PC-3 (cell line): ENCODE measurements around a stretch of chr12.

GRCh38 chr12:114769523-114770096 lies 85.6 kb upstream of the TBX3 start:
- RAMPAGE, long total RNA: no peak

DNA sequence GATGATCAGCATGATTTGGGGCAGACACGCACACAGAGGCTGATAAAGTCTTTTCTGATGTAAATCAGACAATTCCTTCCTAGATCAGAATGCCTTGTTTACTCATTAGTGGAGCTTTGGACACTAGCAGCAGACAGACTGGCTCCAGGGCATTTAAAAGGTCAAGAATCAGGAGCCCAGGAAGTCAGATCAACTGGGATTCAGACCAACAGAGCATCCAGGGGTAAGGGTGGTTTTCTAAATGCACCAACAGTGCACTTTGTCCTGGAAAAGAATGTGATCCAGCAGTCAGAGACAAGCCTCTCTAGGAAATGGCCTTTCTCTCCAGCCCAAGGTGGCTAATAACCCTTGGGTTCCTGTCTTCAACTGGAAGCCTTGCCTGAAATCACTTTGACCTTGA lies 405.3 kb downstream of the MED13L start:
- RAMPAGE, long total RNA: no peak

DNA sequence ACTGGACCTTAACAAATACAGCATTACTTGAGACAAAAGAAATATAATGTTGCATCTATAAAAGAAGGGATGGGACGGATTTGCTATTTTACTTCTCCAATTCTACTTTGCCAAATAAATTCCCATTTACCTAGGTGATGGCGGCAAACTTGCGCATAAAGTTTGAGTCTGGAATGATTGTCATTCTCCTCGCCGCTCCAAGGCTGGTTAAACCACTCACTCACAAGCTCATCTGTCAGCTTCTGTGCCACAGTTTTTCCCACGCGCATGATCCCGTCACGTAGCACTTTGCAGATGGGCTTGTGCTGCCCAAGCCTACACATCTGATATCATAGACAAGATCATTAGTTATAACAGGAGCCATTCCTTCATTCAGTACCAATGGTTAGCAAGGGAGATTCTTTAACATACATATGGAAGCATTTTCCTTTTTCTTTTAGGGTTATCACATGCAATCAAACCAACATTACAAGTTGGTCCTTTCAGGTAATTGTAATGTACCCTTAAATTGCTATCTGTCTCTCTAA lies 293.4 kb downstream of the MED13L start:
- RAMPAGE, long total RNA: no peak

DNA sequence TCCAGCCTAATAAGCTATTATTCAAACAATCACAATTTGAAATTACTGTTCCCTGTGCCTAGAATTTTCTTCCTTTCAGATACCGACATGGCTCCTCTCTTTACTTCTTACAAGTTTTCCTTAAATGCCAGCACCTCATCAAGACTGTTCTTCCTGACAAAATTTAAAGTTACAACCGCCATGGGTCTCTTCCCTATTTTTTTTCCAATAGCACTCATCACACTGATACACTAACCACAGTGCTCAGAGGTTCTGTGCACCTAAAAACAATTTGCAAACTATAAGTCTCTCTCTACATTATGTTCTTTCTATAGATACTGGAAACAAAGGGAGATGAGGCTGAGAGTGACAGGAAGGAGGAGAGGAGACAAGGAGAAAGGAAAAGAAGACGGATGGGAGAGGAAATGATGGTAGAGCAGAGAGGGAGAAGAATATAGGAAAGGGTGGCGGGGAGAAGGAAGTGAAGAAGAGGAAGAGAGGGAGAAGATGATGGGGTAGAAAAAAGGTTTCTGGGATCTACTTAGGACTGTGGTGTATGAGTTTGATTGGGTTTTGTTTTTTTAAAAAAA lies 244.9 kb downstream of the MED13L start:
- RAMPAGE, long total RNA: no peak

- RAMPAGE, long total RNA: no peak
Measured at GRCh38 chr12:116265591-116266332, 11.7 kb downstream of the MED13L start.

DNA sequence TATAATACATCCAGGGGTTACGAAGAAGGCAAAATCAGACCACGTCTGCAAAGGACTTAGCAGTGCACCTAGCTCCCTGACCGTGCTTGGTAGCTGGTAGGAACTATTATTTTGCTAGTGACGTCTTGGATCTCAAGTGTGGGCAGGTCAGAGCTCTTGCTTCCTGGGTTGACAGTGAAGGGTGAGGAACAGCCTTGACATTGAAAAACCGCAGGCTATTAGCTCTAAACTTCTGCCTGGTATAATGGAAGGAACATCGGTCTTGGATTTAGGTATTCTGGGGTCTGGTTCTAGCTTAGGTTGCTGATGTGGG lies 89.4 kb upstream of the MED13L start:
- RAMPAGE, long total RNA: no peak

GRCh38 chr12:116384966-116385235 lies 107.4 kb upstream of the MED13L start:
- RAMPAGE, long total RNA: no peak

DNA sequence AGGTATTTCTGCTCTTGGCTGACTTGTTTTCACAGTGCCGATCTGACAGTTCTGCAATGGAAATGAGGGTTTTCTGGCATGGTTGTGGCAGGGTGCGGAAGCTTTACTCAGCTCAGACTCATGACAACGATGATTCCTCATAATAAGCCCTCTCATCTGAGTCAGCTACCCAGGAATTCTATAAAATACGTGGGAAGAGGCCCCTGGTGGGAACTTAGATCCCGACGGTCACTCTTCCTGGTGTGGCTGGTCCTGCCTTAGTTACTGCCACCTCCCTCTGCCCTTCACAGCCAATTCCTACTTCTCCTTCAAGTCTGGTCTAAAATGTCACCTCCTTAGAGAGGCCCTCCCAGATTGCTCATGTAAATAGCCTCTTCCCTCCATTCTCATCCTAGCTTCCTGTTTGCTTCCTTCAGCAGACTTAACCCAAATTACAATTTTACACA lies 104.2 kb upstream of the MAP1LC3B2 start:
- RAMPAGE, long total RNA: no peak

DNA sequence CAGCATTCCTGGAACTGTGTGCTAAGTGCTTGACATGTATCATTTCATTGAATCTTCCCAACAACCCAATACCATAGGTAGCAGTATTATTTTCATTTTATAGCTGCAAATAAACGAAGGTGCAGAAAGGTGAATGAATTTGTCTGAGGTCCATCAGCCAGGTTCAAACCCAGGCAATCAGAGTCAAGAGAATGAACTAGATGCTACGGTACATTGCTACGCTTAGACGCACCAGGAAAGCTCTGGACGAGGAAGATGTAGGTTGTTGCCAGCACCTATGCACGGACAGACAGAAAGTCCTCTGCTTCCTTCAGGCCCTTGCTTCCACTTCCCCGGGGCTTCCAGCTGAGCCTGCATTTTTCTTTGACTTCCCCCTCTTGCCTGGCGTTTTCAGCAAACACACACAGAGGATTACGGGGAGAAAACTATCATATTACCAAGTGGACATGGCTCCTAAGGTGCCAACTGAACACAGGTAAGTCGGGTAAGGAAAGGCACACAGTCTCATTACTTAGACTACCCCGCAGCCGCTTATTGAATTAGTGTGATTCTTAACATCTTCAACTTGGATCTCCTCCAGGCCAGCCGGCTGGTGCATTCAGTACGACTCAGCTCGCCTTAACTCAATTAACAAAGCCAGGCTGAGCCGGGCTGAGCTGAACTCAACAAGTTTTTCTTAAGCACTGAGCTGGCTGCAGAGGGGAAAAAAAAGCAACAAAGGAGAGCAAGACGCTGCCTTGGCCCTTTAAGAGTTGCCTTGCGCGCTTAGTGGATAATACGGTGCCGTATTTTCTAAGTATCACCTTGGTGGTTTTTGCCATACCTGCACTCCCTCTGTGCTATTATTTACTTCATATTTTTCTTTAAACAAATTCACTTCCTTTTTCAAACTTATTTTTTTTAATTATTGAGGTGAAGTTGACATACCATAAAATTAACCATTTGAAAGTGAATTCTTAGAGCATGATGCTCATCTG lies 19.2 kb upstream of the MAP1LC3B2 start:
- RAMPAGE, long total RNA: no peak

- RAMPAGE, long total RNA: no peak
Measured at GRCh38 chr12:116591911-116593176, 33.2 kb downstream of the MAP1LC3B2 start.

DNA sequence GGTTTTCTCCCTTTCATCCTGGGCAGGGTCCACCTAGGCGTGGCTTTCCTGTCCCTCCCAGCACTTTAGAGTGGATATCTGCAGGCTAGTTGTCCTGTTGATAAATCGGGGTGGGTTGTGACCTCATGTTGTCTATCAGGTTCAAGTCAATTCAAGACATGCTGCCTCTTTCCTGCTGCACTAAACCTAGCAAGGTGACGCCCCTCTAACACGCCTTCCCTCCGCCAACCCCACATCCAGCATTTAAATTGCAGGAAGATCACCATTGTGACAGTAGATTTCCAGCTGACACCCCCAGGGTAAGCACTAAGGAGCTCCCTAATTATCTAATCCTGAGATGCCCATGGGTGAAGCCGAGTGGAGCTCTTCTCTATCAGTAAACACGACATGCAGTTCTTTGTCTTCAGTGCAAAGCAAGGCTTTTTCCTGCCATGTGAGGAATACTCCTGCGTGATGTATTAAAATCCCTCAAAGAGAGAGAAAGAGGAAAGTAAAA lies 61.1 kb downstream of the MAP1LC3B2 start:
- RAMPAGE, long total RNA: no peak

DNA sequence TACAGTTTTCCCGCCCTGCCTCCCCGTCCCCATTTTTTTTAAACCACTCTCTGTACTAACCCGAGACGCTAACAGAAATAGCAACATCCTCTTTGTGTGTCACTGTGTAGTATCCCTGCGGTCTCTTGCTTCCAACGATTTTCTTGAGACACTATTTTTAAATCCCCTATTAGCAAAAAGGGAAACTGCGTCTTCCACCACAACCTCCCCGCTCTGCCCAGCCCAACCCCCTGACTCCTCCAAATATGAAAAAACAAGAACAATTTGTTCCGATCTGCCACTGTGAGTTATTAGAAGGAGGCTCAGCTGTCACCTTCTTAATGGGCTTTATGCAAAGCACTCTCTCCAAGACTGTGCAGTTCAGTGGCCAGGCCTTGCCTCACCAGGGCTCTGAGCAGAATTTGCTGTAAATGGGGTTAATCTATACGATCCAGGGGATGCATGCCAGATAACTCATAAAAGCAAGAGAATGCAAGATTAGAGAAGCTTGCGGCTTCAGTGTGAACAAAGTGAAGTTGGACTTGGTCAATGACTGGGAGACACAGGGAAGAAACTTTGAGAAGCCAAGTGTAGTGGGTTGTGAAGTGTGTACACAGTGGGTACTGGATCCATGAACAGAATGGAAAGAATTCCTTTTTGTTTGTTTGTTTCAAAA lies 76.4 kb downstream of the MAP1LC3B2 start:
- RAMPAGE, long total RNA: no peak

GRCh38 chr12:116665646-116666113 lies 72.2 kb downstream of the SPRING1 start:
- RAMPAGE, long total RNA: no peak

GRCh38 chr12:116717243-116718335 lies 20.3 kb downstream of the SPRING1 start:
- RAMPAGE, long total RNA: no peak

GRCh38 chr12:116736061-116736772 lies 1.7 kb downstream of the SPRING1 start:
- RAMPAGE, long total RNA: no peak

GRCh38 chr12:116879481-116880133 lies 1.6 kb downstream of the HRK start:
- RAMPAGE, long total RNA: no peak

- RAMPAGE, long total RNA: no peak
Measured at GRCh38 chr12:117030430-117031107, 68.6 kb downstream of the TESC start.

- RAMPAGE, long total RNA: no peak
Measured at GRCh38 chr12:117052631-117053207, 46.5 kb downstream of the TESC start.

DNA sequence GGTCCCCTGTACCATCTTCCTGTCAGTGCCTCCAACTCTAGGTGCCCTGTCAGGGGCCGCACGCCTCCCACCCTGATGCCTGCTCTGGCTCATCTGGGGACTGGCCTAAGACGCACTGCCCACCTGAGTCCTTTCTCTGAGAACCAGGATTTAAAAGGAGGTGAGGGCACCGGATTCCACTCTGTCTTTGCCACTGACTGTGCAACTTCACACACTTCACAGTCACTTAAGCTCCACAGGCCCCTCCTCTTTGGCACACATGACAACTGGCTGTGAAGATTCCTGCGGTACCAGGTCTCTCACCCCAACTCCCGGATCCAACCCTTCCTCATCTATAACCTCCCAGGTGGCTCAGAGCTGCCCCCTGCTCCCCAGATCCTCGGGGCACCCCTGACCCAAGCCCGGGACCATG lies 45.4 kb downstream of the TESC start:
- RAMPAGE, long total RNA: no peak

GRCh38 chr12:117068329-117068877 lies 30.8 kb downstream of the TESC start:
- RAMPAGE, long total RNA: no peak